Psoas muscle (tissue), 2 donors: Measurements from ENCODE around the gene TMEM150A.

GRCh38 chr2:85602076-85603268, at the start of gene TMEM150A:
TMEM150A (minus strand) TSS chr2:85602698.
- PRO-cap, 2 experiments, result peak in 2 of 2 experiments; most common plus-strand start chr2:85602421 (in 2); most common minus-strand start chr2:85602304 (in 2)

DNA sequence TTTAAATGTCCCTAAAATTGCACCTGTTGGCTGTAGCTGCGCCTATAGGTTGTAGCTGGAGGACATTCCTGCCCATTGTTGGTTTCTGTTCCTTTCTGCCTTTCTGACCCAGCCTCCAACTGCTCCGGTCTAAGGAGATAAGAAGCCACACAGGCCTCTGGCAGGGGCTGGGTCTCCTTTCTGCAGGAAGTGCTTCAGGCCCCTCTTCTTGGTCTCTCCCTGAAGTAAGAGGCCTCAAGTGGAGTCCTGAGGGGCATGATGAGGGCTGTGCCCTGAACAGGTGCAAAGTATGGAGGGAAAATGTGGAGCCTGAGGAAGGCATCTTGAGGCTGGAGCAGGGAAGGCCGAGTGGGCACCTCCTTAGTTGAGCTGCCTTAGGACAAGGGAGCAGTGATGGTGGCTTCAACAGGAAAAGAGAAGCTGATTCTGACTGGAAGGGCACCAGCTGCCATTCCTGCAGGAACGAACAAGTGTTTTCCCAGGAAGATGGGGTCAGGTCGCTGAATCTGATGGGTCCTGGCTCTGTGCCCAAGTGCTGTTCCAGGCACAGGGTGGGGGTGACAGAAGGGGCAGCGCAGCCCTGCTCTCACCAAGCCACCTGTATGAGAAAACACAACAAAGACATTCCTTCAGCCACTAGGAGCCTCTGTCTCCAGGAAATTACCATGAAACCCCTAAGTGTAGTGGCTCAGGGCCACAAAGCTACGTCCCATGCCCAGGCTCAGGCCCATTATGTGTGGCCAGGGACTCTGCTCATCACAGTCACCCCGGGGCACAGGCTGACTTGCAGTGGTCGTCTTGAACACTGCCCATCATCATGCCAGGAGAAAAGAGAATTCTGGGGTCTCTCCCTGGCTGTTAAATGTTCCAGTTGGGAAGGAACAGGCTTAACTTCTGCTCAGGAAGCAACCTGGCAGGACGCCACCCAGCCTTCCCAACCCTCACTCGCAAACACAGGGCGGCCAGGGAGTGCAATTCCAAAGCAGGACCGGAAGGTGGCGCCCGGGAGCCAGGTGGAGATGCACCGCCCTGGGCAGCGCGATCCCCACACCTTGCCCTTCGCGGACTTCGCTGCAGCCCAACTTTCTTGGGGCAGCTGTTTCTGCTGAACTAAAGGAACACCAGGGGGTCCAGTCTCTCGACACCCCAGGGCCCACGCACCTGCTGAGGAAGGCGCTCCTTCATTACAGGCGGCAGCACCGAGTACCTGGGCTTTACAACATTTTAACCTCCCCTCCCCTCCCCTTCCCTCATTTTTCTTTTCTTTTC, 10.8 kb upstream of the SFTPB start:
- PRO-cap, 2 experiments, result no peak in any of the 2 experiments

DNA sequence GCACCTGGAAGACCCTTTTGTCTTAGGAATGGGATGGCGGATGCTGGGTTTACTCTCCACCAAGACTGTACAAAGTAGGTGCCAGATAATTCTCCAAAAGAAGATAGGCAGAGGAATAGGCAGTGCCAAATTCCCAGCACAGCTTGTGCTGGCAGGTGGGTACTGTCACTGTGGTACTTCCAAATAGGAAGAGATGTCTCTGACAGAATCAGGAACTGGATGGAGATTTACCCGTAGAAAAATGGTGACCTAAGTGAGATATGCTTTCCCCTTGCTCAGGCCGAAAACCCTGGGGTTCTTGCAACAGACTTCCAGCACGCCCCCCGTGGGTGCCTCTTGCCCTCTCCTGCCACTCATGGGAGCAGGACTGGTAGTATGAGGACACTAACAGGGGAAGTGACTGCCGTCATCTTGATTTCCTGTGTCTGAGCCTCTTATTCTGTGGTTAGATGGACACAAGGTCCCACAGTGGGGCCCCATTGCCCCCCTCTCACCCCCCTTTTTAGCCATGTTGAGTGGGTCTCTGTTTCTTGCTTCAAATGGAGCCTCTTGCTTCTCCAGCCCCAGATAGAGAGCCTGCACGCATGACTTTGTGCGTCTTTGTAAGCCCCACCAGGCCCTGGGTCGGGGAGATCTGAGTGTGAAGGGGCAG, 12.4 kb downstream of the GNLY start:
- PRO-cap, 2 experiments, result no peak in any of the 2 experiments

DNA sequence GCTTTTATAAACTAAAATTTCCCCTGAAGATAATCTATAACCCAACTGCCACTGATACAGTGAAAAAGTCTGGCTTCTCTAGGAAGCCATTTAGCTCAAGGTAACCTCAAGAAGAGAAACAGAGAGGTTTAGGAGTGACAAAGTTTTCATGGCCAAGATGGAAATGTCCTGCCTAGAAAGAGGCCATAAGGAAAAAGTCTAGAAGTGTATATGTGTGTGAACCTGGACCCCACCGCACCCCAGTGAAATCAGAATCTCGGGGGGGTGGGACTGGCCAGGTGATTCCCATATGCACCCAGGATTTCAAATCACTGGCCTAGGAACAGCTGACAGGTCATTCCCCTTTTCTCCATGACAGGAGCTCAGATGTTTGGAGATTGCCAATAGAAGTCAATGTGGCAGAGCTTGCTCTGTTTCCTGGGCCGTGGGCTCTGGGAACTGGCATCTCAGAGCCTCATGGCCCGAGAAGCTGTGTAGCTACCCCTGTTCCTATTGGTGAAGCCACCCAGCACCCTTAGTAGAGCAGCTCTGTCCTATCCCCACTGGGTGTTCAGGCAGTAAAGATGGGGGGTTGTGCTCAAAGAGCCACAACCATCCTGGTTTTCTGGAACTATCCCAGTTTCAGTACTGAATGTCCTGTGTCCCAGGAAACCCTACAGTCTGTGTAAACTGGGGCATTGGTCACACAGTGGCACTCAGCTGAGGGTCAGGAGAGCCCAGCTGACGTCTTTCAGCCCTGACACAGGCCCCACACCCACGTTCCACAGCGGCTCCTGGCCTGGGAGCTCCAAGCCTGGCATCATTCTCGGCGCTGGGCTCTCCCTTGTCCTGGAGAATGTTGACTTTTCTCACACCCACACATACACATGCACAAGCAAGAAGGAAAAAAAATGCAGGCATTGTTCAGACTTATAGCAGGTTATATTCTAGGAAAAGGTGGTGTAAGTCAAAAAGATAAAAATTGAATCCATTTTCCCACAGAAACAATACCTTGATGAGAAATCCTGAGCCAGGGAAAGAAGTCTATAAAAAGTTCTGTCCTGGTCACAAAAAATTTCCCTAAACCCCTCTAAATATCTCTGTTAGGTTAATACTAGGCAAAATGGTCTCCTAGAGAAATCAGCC, 18.9 kb downstream of the GNLY start:
- PRO-cap, 2 experiments, result peak in 1 of 2 experiments; most common plus-strand start position 769 of the sequence (in 1); most common minus-strand start position 471 of the sequence (in 1)

DNA sequence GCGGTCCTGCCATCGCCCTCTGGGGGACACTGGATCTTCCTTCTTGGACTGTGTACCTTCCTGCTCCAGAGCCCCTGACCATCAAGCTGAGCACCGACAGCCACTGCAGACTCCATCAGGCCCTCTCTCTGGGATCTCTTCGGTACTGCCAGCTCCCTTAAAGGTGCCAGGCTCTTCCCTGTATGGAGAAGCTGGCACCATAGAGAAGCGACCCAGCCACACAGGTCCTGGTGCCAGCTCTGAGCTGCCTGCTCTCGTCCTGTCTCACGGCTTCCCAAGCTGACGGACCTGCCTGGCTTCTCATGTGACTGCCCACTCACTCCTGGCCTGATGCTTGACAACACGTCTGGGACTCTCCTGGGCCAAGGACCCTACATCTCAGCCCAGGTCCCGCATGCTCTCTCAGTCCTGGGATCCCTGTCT, 12.6 kb upstream of the ATOH8 start:
- PRO-cap, 2 experiments, result peak in 2 of 2 experiments; most common plus-strand start position 325 of the sequence (in 2); most common minus-strand start position 130 of the sequence (in 1)

- PRO-cap, 2 experiments, result no peak in any of the 2 experiments
Observed at GRCh38 chr2:85744525-85745645, 8.9 kb upstream of the ATOH8 start.

DNA sequence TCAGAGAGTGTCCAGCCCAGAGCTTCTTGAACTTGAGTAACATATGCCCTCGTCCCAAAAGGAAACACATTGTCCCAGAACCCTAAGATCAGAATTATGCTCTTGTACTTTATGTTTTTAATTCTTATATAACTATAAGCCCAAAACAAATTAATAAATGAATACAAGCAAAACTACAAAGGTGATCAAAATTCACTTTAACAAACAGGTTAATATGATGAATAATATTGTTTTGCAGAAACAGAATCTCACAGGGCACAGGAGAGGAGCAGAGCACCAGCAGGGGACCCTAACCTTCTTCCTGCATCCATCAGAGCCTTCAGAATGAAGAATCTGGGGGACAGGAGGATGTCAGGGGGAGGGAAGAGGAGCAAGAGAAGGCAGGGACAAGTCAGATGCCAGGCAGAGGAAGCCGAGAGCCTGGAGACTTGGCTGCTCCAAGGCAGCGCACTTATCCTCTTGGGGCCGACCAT, 7.8 kb upstream of the ATOH8 start:
- PRO-cap, 2 experiments, result no peak in any of the 2 experiments

DNA sequence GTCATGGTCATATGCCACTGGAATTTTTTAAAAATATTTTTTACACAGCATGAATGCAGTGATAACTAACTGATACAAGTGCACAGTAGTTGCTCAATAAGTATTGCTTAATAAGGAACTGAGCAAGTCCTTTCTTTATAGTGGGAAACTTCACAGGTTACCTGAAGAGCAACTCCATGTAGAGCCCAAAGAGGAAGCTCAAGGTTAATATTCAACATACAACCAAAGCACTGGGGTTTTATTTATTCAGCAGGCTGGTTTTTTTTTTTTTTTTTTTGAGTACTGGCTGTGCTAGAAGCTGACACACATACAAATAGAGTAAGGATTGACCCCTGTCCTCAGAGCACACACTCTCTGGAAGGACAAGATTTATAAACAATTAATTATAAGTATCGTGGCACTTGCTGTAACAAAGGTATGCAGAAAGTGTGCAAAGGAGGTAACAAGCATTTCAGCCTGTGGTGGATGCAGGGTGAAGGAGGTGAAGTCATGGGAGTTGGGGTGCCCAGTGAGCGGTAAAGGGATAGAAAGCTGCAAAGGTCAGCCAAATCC, 52.7 kb downstream of the ATOH8 start:
- PRO-cap, 2 experiments, result no peak in any of the 2 experiments

- PRO-cap, 2 experiments, result peak in 2 of 2 experiments; most common plus-strand start chr2:85889151 (in 2); most common minus-strand start chr2:85889479 (in 2)
Observed at GRCh38 chr2:85889088-85889893, 501 bp upstream of the ST3GAL5 start.

DNA sequence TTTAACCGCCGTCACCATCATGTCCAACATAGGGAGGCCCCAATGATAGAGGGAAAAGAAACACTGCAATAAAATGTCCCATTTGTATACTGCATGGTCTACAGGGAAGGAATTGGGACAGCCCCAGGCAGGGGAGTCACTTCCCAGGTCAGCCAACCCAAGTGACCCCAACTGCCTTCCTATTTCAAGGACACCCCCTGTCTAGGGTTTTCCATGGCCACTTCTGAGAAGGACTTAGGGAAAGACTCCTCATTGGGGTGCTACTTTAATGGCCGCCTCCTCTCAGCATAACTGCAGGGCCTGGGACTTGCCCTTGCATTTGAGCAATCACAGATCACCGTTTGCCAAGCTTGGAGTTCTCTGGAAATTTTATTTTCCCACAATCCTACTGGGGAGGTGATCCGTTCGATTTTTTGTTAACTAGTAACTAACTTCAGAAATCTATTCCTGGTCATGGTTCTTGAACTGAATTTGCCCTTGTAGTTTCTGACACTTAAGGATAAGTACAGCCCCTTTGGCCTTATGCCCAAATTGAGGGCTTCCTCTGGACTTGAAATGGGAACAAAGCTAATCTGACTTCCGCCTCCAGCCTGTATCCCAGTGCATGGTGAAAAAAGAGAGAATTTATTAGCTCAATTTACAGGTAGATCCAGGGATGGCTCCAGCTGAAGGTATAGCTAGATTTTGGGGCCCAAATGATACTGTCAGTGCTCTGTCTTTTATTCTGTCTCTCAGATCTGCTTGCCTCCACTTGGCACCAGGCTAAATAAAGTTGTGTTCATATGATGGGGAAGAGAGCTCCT, 60.5 kb upstream of the ST3GAL5 start:
- PRO-cap, 2 experiments, result no peak in any of the 2 experiments

DNA sequence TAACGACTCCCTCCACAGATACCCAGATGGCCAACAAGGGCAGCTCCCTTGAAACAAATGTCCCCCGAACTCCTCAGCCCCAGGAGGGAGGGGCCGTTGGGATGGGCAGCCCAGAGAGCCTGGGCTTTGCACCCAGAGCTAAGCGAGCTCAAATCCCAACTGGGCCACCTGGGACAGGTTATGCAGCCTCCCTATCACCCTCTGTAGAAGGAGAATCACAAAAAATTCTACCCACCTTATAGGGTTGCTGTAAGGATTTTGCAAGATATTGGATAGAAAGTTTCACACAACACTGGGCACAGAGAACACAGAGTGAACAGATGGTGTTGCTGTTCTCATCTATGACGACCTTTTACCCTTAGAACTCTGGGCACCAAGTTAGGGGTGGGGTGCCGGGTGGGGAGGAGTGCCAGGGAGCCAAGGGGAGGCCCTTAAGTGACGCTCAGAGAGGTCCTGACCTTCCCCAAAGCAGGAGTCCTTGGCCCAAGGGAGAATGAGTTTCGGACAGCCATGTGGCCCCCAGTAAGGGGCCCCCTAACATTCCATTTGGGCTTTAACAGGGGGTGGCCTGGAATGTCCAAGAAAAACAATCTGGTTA, 107.9 kb downstream of the POLR1A start:
- PRO-cap, 2 experiments, result no peak in any of the 2 experiments

- PRO-cap, 2 experiments, result peak in 1 of 2 experiments; most common minus-strand start chr2:86072324 (in 1)
Observed at GRCh38 chr2:86072262-86072849, 33.3 kb downstream of the POLR1A start.

- PRO-cap, 2 experiments, result no peak in any of the 2 experiments
Observed at GRCh38 chr2:86080365-86081064, 25.2 kb downstream of the POLR1A start.

DNA sequence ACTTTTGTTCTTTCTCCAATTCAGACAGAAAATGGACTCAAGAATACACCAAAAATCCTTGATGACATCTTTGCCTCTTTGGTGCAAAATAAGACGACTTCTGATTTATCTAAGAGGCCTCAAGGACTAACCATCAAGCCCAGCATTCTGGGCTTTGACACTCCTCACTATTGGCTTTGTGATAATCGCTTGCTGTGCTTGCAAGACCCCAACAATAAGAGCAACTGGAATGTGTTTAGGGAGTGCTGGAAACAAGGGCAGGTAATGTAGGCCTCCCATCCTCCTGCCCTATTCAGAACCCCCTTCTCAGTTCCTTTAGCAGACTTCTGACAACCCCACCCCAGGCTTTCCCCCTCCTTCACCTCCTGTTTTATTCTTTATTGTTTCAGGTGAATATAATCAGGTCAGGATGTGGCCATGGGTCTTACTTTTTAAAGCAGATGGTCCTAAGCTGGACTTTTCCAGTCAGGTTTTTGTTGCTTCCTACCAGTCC, 41.3 kb downstream of the KDM3A start:
- PRO-cap, 2 experiments, result no peak in any of the 2 experiments

DNA sequence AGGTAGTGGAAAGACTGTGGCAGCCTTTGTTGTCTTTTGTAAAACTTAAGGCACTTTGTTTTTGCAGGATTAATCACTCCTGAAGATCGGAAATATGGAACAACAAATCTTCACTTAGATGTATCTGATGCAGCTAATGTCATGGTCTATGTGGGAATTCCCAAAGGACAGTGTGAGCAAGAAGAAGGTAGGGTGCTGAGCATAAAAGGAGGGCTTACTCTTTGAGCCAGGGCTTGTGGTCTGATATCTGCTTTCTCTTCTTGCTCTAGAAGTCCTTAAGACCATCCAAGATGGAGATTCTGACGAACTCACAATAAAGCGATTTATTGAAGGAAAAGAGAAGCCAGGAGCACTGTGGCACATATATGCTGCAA, 48.1 kb downstream of the KDM3A start:
- PRO-cap, 2 experiments, result no peak in any of the 2 experiments

- PRO-cap, 2 experiments, result no peak in any of the 2 experiments
Observed at GRCh38 chr2:86789259-86789613, 1.5 kb downstream of the CD8A start.

DNA sequence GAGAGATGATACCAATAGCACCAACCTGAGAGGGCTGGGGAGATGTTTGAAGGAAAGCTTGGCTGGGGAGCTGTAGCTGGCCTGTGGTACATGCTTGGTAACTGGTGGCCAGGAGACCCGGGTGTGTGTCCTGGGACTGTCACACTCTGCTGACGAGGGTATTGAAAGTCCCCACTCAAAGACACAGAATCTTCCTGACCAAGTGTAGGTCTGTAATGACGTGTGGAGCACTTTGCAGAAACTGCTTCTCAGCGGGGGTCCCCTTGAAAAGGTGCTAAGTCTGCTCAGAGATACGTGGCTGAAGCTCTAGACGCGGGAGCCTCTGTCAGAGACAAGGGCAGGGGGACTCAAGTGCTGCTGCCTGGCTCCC, 230.4 kb upstream of the PLGLB2 start:
- PRO-cap, 2 experiments, result no peak in any of the 2 experiments

GRCh38 chr2:87525291-87526128, 222.4 kb upstream of the PLGLB2 start:
- PRO-cap, 2 experiments, result no peak in any of the 2 experiments

- PRO-cap, 2 experiments, result no peak in any of the 2 experiments
Observed at GRCh38 chr2:87754707-87755094, 6.8 kb downstream of the PLGLB2 start.

DNA sequence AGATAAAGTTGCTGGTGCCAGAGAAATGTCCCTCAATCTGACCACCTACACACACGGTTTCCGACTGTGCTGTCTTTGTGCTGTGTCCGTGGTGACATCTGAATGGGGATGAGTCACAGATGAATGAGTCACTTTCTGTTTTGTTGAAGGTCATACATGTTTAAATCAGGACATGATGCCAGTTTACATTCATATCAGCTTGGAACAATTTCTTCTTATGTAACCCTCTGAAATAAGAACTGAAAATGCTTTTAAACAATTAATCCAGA, 95.5 kb downstream of the THNSL2 start:
- PRO-cap, 2 experiments, result no peak in any of the 2 experiments